H9 (cell line): ENCODE results near the genes DCAF4L1, SHISA3, COX7B2 and ATP10D.

DNA sequence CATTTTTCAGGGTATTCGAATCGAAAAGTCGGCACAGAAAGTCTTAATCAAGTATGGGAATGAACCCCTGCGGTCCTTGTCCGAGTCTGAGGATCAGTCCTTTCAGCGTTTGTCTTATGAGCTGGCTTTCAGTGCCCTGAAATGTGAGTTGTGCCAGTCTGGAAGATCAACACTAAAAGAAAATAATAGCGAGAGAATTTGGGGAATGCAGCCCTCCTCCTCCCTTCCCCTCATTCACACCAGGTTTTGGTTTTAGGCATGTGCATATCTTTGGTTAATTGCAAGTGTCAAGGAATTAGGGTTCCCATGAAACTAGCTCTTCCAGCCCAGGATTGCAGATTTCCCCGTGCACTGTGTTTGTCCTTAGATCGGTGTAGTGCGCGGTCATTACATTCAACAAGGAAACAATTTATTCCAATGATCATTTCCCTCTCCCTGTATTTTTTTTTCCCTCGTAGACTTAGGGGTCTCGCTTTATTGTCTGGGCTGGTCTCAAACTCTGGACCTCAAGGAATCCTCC lies 1.2 kb downstream of the NSUN7 start:
- PRO-cap, result bidirectional peak, plus-strand start at position 277 of the sequence, minus-strand start at position 88 of the sequence

DNA sequence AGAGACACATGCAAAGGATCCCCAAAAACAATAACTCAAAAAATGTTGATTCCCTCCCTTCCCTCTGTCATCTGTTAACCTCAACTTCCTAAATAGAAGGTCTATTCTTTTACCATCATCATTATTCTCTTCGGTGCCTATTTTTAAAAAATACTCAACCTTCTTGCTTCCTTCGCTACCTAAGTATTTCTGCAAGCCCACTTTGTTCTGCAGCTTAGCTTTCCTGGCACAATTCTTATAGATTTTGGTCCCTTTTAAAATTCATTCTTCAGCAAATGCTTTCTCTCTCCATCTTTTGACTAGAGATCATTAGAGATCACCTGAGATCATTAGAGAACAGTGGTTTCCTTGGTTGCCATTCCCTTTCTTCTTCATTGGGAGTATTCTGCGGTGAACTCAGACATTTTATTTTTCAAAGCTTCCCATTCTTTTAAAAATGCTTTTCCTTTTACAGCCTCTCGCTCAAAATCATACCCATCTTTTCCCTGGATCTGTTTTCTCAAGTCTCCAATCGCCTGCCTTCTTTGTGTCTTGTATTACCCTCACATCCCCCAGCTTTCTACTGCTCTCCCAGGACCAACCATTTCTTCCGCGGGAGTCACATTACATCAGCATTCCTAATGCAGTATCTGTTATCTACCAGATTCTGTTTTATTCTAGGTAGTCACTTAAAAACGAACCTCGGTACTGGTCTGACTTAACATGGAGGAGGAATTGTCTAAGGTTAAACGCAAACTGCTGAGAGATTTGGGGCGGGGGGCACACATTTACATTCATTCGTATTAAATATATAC lies 766 bp upstream of the UCHL1 start:
- PRO-cap, result bidirectional peak, plus-strand start at position 584 of the sequence, minus-strand start at position 533 of the sequence

DNA sequence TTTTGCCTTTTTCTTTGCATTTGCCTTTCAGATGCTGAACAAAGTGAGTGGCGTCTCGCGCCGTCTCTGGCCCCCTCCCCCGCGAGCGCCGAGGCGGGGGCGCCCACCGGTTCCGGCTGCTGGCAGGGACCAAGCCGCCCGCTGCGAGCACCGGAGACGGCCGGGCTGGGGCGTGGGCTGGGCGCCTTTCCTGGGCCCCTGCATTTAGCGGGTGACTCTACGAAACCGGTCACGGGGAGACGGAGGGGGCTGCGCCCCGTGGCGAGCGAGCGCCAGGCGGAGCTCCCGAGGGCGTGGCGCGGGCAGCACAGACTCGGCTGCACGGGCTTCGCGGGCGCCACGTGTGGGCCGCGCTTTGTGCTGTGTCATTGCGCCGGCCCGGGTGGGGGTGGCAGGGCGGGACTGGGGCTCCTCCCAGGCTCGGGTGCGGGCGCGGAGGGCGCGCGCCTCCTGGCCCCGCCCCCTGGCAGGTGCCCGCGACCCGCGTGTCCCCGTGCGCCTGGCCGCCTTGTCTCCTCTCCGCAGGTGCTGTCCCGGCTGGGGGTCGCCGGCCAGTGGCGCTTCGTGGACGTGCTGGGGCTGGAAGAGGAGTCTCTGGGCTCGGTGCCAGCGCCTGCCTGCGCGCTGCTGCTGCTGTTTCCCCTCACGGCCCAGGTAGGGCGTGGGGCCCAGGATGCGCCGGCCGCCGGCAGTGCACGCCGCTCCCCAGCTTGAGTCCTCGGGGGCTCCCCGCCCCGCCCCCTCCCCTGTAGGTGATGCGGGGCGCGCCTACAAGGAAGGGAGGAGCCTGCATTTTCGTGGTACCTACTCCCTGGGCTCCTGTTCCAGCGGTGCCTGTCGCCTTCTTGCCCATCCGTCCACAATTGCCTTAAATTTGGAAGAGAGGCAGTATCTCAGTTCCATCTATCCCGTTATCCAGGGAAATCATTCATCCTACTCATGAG lies 628 bp downstream of the UCHL1 start:
- PRO-cap, result bidirectional peak, plus-strand start at position 153 of the sequence, minus-strand start at position 83 of the sequence; bidirectional peak, plus-strand start at position 204 of the sequence, minus-strand start at position 213 of the sequence; bidirectional peak, plus-strand start at position 368 of the sequence, minus-strand start at position 367 of the sequence; bidirectional peak, plus-strand start at position 807 of the sequence, minus-strand start at position 663 of the sequence

DNA sequence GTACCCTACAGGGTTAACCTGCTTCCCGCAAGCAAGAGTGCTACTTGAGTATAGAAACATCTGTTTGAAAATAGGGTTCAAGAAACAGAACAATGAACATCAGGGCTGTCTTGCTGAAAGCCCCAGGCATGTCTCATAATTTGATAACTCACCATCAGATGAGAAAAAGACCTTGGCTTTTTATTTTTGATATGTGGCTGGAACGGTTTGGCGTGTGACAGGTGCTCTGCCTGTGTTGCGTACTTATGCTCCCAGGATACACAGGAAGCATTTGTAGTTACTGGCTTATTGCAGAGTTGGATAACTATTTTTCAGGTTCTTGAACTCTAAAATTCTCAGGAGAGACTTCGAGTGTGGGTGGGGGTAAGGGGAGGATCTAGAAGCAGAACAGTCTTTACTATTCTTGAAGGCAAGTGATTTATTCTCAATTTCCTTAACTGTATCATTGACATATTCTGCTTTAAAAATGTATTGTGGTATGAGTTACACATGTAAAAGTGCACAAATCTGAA lies 105.5 kb downstream of the UCHL1 start:
- PRO-cap, result no peak

- PRO-cap, result no peak
Measured at GRCh38 chr4:41645926-41646465, 102.5 kb downstream of the PHOX2B start.

- PRO-cap, result no peak
Measured at GRCh38 chr4:41801851-41802101, 53.3 kb upstream of the PHOX2B start.

- PRO-cap, result no peak
Measured at GRCh38 chr4:41981620-41981868, at the start of gene DCAF4L1. DCAF4L1 (plus strand) TSS chr4:41981756.

DNA sequence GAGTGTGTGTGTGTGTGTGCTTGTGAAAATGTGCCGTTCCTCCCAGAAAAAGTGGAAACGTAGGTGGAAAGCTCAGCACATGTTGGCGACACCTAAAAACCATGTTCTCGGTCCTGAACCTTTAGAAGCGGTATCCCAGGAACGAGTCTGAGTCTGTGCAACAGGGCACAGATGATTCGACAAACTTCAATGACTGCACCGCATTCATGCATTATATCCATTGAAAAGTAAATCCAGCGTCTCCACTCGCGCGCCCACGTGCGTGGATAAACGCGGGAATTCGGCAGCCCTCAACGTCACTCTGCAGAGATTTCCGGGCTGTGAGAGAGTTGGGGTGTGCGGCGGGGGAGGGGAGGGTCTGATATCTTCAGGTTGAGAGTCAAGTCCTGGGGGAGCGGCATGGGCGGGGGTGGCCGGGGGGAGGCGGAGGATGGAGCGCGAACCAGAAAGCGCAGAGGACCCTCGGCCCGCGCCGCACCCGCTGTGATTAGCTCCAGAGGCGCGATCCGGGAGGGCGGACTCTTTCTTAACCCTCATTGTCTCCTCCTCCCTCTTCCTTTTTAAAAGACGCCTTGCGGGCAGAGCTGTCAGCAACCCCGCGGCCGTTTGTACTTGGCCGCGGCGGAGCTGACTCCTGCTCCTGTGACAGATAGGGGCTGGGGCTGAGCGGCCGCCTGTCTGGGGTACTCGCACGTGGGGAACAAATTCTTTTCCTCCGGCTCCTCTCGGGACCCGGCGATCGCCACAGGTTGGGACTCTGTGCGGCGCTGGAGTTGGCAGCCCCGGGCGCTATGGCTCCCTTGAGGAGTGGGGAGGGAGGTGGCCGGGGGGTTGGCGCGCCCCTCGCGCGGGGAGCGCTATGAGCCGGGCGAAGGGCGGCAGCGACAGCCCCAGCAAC lies at the start of gene SHISA3:
SHISA3 (plus strand) TSS at position 590 of the 898 bp plus-strand sequence.
- PRO-cap, result no peak

- PRO-cap, result no peak
Measured at GRCh38 chr4:42653853-42654453, 3.0 kb downstream of the ATP8A1 start.

- PRO-cap, result no peak
Measured at GRCh38 chr4:43089749-43090124, 197.2 kb downstream of the GRXCR1 start.

DNA sequence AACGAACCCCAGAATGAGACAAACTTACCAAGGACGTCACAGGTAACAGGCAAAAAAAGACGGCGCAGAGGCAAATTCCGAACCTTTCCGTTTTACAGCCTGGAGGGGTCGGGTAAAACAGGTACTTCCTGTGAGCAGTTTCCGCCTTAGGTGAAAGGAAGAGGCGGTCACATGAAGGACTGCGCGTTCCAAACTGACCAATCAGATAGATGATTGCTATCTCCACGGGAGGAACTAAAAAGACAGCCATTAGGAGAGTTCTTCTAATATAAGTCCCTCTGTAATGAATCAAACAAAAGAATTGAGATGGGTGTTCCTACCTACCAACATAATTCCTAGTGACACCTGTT lies at the start of gene COX7B2:
COX7B2 (minus strand) TSS at position 114 of the 350 bp plus-strand sequence.
- PRO-cap, result no peak

GRCh38 chr4:46992923-46993286 lies 476 bp downstream of the GABRA4 start:
- PRO-cap, result no peak

GRCh38 chr4:47485088-47486156 lies at the start of gene ATP10D:
ATP10D (plus strand) TSS chr4:47485275.
- PRO-cap, result bidirectional peak, plus-strand start at chr4:47485285, minus-strand start at chr4:47485138; bidirectional peak, plus-strand start at chr4:47485490, minus-strand start at chr4:47485503

DNA sequence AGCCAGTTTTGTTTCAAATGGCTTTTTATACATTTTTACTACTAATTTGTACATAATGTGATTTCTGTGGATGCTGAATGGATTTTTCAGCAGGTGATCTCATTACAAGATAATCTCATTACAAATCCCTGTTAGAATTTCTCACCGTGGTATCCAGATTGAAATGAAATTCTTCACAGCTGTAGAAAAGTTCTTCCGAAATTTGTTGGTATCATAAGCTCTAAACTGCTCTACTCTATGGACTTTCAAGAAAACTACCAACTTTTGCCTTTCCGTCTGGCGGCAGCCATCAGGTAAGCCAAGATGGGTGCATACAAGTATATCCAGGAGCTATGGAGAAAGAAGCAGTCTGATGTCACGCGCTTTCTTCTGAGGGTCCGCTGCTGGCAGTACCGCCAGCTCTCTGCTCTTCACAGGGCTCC lies 131.8 kb downstream of the CORIN start:
- PRO-cap, result no peak

GRCh38 chr4:48019241-48019832 lies 2.8 kb downstream of the NIPAL1 start:
- PRO-cap, result no peak

DNA sequence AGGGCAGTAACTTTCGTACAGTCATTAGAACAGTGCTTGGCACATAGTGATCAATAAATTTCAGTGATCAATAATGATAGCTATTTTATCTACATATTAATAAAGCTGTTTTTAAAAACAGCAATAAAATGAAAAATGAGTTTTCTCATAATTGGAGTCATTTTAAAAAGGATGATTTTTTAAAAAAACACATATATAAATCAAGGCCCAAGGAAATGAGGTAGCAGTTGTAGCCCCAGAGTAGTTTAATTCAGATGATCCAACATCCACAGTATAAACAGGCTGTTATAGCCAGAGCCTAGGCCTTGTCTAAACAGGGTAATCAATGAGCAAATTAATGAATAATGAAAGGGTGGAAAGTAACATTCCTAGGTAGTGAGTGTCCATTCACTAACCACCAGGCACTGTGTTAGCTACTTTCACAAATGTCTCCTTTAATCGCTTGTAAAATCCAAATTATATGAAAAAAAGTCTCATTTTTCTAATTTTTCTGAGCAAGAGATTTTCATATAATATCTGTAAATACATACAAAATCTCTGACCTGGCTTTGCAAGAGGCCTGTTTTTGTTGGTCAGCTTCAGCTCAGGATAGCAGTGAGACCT lies 25.4 kb downstream of the TXK start:
- PRO-cap, result no peak

DNA sequence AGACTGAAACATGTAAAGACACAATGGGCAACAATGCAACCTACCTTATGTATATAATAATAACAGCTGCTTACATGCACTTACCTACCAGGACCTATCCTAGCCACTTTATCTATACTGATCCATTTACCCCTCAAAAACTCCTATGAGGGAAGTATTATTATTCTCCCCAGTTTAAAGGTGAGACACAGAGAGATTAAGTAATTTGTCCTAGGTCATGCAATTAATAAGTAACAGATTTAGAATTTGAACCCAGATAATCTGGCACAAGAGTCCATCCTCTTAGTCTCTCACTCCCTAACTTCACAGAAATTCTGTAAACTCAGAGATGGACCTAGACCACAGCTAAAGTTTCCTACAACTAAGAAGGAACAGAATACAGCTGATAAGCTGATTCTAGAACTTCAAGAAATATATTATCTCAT lies 58.7 kb downstream of the TEC start:
- PRO-cap, result no peak

- PRO-cap, result bidirectional peak, plus-strand start at chr4:48269509, minus-strand start at chr4:48269417
Measured at GRCh38 chr4:48268863-48269747, 533 bp downstream of the TEC start.

- PRO-cap, result no peak
Measured at GRCh38 chr4:48670442-48671109, 109.5 kb downstream of the FRYL start.

GRCh38 chr4:48728749-48729361 lies 51.2 kb downstream of the FRYL start:
- PRO-cap, result no peak